ENCODE measurements around the genes TNKS2 and IDE.

GRCh38 chr10:89668941-89669377, 23.9 kb upstream of the PANK1 start:
- PRO-cap, 4 experiments = no peak in any of the 4 experiments
- RAMPAGE, long total RNA, 4 experiments = no peak in any of the 4 experiments

GRCh38 chr10:89738624-89739181, 37.3 kb downstream of the KIF20B start:
- PRO-cap, 4 experiments = peak in 1 of 4 experiments; most common plus-strand start chr10:89739049 (in 1); most common minus-strand start chr10:89739002 (in 1)
- RAMPAGE, long total RNA, 4 experiments = start-site peak on the plus strand in 1 of 4 experiments, at chr10:89738996-89739079 at its widest, 29 reads per replicate

GRCh38 chr10:90918661-90919349, 2.1 kb downstream of the ANKRD1 start:
- PRO-cap, 4 experiments = no peak in any of the 4 experiments
- RAMPAGE, long total RNA, 4 experiments = no peak in any of the 4 experiments

- PRO-cap, 4 experiments = no peak in any of the 4 experiments
- RAMPAGE, long total RNA, 4 experiments = no peak in any of the 4 experiments
Measured at GRCh38 chr10:90965600-90966212, 44.8 kb upstream of the ANKRD1 start.

- PRO-cap, 4 experiments = peak in 3 of 4 experiments; most common plus-strand start chr10:91162489 (in 3); most common minus-strand start chr10:91162437 (in 1)
- RAMPAGE, long total RNA, 4 experiments = no peak in any of the 4 experiments
Measured at GRCh38 chr10:91161722-91162534, 58.5 kb upstream of the PCGF5 start.

GRCh38 chr10:91243502-91244370, 23.3 kb downstream of the PCGF5 start:
- PRO-cap, 4 experiments = no peak in any of the 4 experiments
- RAMPAGE, long total RNA, 4 experiments = no peak in any of the 4 experiments

DNA sequence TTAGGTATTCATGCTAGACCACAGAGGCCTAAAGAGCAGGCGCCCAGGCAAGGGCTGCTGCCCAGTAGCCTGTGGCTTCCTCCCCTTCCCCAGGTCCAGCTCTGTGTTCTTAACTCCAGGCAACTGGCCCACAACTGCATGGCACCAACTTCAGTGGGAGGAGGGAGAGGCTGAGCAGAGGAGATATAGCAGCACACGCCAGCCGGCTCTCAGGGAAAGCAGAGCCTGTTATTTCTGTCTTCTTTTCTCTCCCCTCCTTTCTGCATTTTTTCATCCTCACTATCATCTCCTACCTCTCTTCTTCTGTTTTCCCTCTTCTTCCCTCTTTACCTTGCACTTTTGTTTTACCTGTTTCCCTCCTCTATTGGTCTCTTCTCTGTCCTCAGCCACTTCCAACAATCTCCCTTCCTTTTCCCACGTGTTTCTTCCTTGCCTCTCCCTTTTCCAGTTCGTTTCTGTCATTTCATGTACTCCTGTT, 67.6 kb downstream of the PCGF5 start:
- PRO-cap, 4 experiments = no peak in any of the 4 experiments
- RAMPAGE, long total RNA, 4 experiments = no peak in any of the 4 experiments

GRCh38 chr10:91349186-91349965, 60.8 kb upstream of the HECTD2 start:
- PRO-cap, 4 experiments = no peak in any of the 4 experiments
- RAMPAGE, long total RNA, 4 experiments = no peak in any of the 4 experiments

DNA sequence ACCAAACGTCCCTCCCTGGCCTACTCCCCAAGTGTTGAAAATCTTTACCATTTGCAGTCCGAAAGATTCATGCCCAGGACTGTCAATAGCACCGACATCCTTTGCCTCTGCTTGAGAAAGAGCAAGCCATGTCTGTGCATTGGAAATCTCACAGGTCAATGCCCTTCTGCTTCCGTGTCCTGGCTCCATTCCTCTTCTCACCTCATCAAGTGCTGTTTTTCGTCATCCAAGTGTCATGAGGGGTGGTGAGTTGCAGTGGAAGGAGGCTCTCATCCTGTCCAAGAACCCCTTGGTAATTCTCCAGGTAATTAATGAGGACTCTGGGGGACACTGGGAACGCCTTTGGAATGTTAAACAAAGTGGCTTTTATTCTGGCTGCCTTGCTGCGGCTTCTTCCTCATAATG, 57.9 kb downstream of the PPP1R3C start:
- PRO-cap, 4 experiments = no peak in any of the 4 experiments
- RAMPAGE, long total RNA, 4 experiments = no peak in any of the 4 experiments

GRCh38 chr10:91613131-91614095, 19.5 kb downstream of the PPP1R3C start:
- PRO-cap, 4 experiments = no peak in any of the 4 experiments
- RAMPAGE, long total RNA, 4 experiments = no peak in any of the 4 experiments

DNA sequence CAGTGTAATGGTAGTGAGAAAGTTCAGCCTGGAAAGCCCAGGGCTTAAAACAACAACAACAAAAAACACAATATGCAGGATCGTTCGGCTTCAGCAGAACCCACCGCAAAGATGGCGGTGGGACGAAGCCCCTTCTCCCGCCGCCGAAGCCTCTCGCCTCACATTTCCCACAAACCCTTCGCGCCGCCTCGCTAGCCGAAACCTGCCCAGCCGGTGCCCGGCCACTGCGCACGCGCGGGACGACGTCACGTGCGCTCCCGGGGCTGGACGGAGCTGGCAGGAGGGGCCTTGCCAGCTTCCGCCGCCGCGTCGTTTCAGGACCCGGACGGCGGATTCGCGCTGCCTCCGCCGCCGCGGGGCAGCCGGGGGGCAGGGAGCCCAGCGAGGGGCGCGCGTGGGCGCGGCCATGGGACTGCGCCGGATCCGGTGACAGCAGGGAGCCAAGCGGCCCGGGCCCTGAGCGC, at the start of gene TNKS2:
Gene TNKS2 (plus strand): TSS at position 294 of the 464 bp plus-strand sequence.
- PRO-cap, 4 experiments = peak in 4 of 4 experiments; most common plus-strand start position 317 of the sequence (in 4); most common minus-strand start position 166 of the sequence (in 4)
- RAMPAGE, long total RNA, 4 experiments = start-site peak on the minus strand in 1 of 4 experiments, centred at position 184 of the sequence, 5 reads per replicate

DNA sequence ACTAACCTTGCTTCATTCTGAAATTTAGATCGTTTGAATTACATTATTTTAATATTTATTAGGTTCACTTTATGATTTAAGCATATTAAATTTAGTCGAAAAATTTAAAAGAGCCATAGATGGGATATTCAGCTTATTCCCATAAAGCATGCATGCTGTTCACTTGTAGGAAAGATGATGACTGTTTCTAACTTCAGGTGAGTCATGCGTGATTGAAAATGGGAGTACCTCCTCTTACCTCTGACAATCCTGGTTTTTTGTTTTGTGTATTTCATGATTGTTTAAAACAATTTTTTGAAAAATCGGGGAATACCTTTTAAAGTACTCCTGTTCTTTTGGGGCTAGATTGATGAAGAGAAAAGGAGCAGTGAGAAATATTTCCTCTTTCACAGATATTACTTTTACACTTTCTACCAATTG, 1.4 kb downstream of the TNKS2 start:
- PRO-cap, 4 experiments = no peak in any of the 4 experiments
- RAMPAGE, long total RNA, 4 experiments = no peak in any of the 4 experiments

GRCh38 chr10:91800834-91801289, 2.6 kb downstream of the TNKS2 start:
- PRO-cap, 4 experiments = no peak in any of the 4 experiments
- RAMPAGE, long total RNA, 4 experiments = no peak in any of the 4 experiments

DNA sequence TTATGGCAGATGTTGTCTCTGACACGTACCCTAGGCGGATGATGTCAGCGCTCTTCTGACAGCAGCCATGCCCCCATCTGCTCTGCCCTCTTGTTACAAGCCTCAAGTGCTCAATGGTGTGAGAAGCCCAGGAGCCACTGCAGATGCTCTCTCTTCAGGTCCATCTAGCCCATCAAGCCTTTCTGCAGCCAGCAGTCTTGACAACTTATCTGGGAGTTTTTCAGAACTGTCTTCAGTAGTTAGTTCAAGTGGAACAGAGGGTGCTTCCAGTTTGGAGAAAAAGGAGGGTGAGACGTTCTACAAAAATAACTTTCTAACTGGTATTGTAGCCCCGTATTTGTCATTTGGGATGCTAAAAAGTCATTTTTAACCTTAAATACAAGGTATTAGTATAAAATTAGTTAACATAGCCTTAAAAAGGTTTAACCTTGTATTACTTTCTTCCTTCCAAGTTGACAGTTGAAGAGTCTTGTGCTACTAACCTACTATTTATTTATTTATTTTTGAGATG, 50.2 kb downstream of the TNKS2 start:
- PRO-cap, 4 experiments = no peak in any of the 4 experiments
- RAMPAGE, long total RNA, 4 experiments = no peak in any of the 4 experiments

DNA sequence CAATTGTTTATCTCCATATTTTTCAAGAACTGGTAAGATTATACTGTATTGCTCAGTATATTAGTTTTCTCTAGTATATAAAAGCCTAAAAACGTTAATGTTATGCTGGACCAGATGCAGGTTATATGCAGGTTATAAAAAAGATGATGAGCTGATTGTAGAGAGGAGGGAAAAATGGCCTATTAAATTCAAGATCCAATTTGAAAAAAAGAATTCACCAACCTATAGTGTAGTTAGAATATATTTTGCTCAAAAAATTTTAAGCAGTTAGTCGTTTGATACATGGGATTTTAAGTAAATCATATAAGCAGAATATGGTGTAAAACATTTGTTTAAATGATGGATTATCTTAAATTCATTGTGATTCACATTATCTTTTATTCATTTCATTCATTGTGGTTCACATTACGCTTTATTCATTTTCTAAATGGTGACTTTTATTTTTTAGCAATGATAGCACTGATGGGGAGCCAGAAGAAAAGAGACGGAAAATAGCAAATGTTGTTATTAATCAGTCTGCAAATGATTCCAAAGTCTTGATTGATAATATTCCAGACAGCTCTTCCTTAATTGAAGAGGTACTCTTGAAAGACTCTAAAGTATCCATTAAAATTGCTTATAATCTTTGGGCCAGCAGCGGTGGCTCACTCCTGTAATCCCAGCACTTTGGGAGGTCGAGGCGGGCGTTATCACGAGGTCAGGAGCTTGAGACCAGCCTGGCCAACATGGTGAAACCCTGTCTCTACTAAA, 32.7 kb downstream of the BTAF1 start:
- PRO-cap, 4 experiments = no peak in any of the 4 experiments
- RAMPAGE, long total RNA, 4 experiments = no peak in any of the 4 experiments

DNA sequence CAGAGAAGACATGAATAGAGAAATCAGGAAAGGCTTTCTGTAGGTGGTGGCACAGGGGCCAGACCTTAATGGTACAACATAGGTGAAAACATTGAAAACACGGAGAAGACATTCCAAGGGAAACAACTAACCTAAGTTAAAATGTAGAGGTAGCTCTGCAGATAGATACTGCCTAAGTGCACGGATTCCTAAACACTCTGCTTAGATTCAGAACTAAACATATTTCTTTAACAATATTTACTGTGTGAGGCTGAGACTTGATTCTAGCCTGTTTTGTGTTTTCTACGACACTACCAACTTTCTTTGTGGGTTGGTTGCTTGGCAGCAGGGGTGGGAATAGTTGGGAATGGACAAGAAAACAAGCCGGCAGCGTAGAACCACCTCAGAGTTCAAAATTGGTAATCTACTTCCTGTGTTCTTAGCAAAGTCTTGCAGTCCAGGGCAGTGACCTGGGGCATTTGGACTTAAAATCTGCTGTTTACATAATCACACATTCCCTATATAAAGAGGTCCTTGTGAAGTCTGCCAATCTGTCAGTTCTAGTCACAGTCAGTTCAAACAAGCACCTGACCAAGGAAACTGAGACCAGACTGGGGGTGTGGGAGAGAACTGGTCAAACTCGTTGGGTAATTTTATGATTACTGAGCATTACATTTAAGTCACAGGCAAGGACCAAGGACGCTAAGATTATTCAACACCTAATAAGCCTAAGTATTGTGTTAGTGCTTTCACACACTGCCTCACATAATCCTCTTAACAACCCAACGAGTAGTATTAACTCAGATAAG, 168.0 kb downstream of the CPEB3 start:
- PRO-cap, 4 experiments = no peak in any of the 4 experiments
- RAMPAGE, long total RNA, 4 experiments = no peak in any of the 4 experiments

DNA sequence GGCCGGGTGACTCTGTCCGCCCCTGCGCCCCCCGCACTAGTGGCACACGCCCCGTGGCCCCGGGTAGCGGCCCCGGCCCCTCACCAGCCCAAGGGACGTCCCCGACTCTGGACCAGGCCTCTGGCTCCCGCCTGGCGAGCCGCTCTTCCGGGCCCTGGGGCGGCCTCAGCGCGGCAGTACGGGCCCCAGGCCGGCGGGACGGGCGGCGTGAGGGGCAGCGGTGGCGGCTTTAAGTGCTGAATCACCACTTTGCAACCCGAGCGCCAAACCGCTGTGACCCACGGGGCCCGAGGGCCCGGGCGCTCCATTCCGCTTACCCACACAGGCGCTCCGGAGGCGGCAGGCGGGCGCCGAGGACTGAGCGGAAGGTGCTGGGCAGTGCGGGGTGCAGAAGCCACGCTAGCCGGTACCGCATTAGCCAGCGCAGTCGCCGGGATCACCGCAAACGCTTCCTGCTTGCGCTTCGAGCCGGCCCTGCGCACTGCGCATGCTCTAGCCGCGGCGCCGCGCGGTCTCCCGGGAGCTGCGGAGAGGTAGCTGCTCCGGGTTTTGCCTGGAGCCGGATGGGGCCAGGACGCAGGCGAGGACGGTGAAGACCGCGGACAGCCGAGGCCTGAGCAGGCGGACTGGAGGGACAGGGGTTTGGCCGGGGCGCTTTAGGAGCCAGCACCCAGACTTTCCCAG, at the start of gene IDE:
Gene IDE (minus strand): TSS at position 489 of the 684 bp plus-strand sequence.
- PRO-cap, 4 experiments = peak in 4 of 4 experiments; most common plus-strand start position 536 of the sequence (in 3); most common minus-strand start position 489 of the sequence (in 2)
- RAMPAGE, long total RNA, 4 experiments = start-site peak on the minus strand in 3 of 4 experiments, centred at positions 438 to 450 of the sequence, 141 to 231 reads per replicate

GRCh38 chr10:92690348-92691437, 938 bp downstream of the HHEX start:
- PRO-cap, 4 experiments = peak in 4 of 4 experiments; most common plus-strand start chr10:92691105 (in 4); most common minus-strand start chr10:92690460 (in 2)
- RAMPAGE, long total RNA, 4 experiments = start-site peak on the minus strand in 1 of 4 experiments, at chr10:92690466-92690869 at its widest, 8 reads per replicate

DNA sequence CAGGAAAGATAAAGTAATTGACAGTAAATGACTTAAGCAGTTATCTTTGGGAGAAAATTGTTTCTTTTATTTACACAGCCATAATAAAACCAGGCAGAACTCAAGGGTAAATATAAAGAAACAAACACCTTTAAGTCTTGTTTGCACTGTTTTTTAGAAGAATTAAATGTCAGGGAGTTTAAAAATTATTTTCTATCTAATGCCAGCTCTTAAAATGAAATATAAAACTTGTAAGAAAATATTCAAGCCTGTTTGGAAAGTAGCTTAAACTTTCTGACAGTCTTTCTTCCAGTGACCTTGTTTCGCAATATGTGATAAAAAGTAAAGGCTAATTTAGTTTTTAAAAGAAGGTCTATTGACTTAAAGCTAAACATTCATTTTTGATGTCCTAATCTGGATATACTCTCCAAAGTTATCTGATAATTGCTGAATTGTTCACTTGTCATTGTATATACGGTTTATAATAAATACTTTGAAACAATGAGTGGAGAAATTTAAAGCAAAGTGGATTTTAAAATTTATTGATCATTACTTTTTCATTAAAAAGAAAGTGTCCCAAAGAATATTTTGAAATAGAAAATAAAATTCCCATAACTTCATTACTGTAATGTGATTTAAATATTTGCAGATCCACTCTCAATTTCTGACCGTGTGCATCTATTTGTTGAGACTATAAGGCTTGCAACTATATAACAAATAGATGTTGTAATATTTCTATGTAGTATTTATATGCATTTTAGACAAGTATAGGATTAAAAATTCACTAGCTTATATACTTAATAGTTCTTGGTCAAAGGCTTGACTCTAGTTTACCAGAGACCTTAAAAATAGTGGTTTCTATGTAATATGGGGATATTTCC, 3.5 kb downstream of the HHEX start:
- PRO-cap, 4 experiments = no peak in any of the 4 experiments
- RAMPAGE, long total RNA, 4 experiments = no peak in any of the 4 experiments

DNA sequence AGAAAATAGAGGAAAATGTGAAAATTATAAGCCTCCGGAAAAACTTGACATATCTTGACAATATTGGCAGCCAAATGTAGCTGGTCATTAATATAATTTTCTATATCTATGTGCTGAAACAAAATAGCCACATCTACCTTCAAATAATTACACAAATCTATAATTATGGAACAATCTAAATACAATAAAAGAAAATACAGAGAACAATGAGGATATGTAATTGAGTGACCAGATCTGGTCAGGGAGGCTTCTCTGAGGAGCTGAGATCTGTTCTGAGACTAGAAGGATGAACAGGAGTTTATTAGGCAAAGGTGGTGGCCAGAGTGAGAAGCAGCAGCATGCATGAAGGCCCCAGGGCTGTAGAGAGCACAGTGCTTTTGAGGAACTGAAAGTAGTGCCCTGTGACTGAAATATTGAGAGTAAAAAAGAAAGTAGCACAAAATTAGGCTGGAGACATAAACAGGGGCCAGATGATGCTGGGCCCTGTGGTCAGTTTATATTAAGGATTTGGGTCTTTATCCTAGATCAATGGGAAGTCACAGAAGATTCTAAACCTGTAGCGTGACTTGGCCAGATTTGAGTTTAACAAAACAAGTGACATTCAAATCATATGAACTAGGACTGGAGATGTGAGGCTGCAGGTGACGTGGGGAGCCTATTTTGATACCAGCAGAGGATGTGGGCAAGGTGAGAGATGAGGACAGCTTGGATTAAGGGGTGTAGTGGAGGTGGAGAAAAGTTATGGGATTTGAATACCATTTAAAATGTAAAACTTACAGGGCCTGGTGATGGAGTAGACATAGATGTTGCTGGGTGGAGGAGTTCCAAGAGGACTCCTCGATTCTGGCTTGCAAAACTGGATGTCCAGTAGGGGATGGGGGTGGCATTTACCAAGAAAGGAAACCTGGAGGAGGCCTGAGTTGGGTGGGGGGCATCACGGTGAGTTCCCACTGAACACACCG, 52.6 kb downstream of the HHEX start:
- PRO-cap, 4 experiments = no peak in any of the 4 experiments
- RAMPAGE, long total RNA, 4 experiments = no peak in any of the 4 experiments